Mononuclear cell (primary cell): ENCODE data around the genes ZNF765 and CACNG8.

GRCh38 chr19:52485043-52486164, 32.1 kb downstream of the ZNF578 start:
- RRBS = no CpG with 5 or more reads among the region's 17 CpGs

DNA sequence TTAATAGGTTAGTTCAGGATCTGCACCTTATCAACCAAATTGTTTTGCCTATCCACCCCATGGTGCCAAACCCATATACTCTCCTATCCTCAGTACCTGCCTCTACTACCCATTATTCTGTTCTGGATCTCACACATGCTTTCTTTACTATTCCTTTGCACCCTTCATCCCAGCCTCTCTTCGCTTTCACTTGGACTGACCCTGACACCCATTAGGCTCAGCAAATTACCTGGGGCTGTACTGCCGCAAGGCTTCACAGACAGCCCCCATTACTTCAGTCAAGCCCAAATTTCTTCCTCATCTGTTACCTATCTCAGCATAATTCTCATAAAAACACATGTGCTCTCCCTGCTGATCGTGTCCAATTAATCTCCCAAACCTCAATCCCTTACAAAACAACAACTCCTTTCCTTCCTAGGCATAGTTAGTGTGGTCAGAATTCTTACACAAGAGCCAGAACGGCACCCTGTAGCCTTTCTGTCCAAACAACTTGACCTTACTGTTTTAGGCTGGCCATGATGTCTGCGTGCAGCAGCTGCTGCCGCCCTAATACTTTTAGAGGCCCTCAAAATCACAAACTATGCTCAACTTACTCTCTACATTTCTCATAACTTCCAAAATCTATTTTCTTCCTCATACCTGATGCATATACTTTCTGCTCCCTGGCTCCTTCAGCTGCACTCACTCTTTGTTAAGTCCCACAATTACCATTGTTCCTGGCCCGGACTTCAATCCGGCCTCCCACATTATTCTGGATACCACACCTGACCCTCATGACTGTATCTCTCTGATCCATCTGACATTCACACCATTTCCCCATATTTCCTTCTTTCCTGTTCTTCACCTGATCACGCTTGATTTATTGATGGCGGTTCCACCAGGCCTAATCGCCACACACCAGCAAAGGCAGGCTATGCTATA, 59.1 kb downstream of the ENSG00000269825 start:
- RRBS = no CpG with 5 or more reads among the region's 11 CpGs

GRCh38 chr19:52645001-52645319, 45.3 kb downstream of the ENSG00000269825 start:
- RRBS = no CpG with 5 or more reads among the region's 4 CpGs

DNA sequence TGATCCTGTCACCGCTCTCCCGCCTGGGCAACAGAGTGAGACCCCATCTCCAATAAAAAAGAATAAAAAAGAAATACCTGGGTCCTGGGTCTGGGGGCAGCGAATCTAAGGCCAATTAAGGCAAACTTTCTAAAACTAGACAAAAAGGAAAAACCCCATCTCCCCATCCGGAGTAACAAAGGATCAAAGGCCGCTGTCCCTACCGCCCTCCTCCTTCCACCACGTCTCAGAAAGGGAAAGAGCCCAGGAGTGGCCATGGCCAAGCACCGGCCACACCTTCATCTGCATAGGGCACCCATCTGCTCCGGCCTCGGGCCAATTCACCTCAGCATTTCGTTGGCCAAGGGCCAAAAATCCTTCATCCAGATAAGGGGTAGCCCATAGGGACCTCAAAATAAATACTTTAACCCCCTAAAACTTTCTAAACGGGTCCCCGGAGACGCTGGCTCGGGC, 750 bp downstream of the ZNF320 start:
- RRBS = 6% methylated on average over 4 of the region's 15 CpGs

- RRBS = no CpG with 5 or more reads among the region's 10 CpGs
These were observed 13.9 kb upstream of the ZNF888 start for GRCh38 chr19:52936975-52937745.

DNA sequence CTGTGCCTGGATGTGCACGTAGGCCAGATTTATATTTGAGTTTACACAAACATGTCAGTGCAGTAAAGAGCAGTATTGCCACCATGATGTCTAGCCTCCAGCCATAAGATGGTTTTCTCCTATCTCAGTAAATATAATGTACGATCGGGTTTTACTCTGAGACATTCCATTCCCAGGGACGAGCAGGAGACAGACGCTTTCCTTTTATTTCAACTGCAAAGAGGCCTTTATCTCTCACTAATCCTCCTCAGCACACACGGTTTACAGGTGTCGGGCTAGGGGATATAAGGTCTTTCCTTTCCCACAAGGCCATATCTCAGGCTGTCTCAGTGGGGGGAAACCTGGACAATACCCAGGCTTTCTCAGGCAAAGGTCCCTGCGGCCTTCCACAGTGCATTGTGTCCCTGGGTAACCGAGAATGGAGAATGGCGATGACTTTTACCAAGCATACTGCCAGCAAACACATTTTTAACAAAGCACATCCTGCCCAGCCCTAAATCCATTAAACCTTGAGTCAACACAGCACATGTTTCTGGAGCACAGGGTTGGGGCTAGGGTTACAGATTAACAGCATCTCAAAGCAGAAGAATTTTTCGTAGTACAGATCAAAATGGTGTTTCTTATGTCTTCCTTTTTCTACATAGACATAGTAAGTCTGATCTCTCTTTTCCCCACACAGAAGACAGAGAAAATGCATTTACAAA, 17.6 kb downstream of the ZNF816 start:
- RRBS = no CpG with 5 or more reads among the region's 11 CpGs

DNA sequence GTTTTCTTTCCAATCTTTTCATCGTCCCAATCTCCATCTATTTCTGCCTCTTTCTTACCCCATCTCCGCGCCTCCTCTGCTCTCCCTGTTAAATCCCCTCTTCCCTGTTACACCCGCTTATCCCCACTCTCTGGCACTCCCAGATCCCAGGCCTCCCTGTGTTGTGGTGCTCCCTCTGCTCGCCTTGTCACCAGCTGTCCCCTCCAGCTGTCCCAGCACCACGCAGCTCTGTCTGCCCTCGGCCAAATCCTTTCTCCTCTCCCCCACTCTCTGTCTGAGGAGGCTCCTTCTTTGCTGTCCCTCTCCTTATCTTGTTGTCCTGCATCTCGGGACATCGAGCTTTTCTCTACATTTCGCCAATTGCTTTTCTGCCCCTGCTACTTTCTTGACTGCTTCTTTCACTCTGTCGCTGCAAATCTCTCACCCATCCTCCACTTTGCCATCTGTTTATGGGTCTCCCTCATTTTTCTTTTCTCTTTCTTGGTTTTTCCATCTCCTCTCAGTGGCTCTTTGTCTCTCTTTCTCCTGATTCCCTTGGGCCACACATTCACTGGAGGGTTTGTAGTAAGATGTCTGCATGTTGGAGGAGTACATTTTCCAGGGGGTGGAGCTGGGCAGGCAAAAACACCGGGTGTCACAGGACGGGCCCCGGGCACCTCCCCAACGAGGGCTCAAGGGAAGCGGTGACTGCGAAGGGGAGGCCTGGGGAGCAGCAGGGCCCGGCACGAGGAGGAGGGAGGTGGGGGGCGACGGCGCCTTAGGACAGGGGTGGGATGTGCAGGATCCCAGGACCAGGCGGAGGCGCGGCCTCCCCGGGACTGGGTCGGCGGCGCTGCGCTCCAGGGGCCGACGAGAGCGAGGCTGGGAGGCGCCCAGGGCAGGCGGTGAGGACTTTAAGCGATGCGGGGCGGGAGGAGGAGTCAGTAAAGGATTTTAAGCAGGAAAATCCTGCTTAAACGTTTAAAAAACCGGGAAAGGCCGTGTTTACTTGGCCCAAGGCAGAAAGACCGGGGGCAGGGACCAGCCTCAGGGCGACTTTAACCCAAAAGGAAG, 717 bp downstream of the ZNF160 start:
- RRBS = 4% methylated on average over 4 of the region's 43 CpGs

- RRBS = no CpG with 5 or more reads among the region's 2 CpGs
These were observed 6.4 kb upstream of the ZNF415 start for GRCh38 chr19:53138851-53139739.

- RRBS = no CpG with 5 or more reads among the region's 42 CpGs
These were observed at the start of gene ZNF765 for GRCh38 chr19:53394372-53395254. TSS of gene ZNF765 (plus strand) at chr19:53395149.

- RRBS = no CpG with 5 or more reads among the region's 28 CpGs
These were observed 592 bp upstream of the ZNF813 start for GRCh38 chr19:53466812-53467469.

GRCh38 chr19:53504399-53504624, 33.6 kb upstream of the ZNF331 start:
- RRBS = no CpG with 5 or more reads among the region's 9 CpGs

DNA sequence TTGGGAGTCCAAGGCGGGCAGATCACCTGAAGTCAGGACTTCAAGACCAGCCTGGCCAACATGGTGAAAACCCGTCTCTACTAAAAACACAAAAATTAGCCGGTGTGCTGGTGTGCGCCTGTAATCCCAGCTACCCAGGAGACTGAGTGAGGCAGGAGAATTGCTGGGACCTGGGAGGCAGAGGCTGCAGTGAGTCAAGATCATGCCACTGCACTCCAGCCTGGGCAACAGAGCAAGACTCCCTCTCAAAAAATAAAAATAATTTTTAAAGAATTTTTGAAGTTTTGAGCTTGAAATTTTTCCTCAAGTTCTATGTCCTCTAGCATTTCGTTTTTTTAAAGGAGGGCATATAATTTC, 35.9 kb downstream of the ZNF331 start:
- RRBS = no CpG with 5 or more reads among the region's 5 CpGs

- RRBS = no CpG with 5 or more reads among the region's 3 CpGs
These were observed 33.0 kb downstream of the DPRX start for GRCh38 chr19:53664853-53665207.

- RRBS = no CpG with 5 or more reads among the region's 2 CpGs
These were observed 6.6 kb upstream of the NLRP12 start for GRCh38 chr19:53830850-53831049.

GRCh38 chr19:53844886-53845145, 20.7 kb upstream of the NLRP12 start:
- RRBS = no CpG with 5 or more reads among the region's 9 CpGs

DNA sequence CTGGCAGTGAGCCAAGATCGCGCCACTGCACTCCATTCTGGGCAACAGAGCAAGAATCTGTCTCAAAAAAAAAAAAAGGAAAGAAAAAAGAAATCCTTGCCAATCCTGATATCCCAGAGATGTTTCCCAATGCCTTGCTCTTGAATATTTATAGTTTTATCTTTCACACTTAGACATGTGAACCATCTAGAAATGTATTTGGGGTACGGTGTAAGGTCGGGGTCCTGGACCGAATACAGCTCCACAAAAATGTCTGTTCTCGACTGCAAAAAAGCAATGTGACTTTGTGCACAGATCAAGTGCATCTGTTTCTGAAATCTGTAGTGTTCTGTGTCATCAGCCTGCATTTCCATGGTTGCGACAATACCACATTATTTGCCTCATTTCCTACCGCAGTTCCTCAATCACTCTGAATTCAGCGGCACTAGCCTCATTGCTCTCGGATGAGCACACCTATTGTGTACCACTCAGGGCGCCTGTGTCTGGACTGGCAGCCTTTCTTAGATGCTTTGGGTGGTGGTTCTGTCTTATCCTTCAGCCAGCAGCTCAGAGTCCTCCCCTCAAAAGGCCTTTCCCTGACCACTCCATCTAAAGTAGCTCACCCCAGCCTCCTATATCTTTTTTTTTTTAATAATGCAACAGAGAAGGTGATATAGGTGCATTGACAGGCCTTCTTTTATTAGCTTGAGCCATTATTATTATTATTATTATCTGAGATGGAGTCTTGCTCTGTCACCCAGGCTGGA, 15.9 kb upstream of the MYADM start:
- RRBS = no CpG with 5 or more reads among the region's 11 CpGs

- RRBS = 2% methylated on average over 33 of the region's 90 CpGs
These were observed 1.6 kb downstream of the MYADM start for GRCh38 chr19:53868862-53870020.

DNA sequence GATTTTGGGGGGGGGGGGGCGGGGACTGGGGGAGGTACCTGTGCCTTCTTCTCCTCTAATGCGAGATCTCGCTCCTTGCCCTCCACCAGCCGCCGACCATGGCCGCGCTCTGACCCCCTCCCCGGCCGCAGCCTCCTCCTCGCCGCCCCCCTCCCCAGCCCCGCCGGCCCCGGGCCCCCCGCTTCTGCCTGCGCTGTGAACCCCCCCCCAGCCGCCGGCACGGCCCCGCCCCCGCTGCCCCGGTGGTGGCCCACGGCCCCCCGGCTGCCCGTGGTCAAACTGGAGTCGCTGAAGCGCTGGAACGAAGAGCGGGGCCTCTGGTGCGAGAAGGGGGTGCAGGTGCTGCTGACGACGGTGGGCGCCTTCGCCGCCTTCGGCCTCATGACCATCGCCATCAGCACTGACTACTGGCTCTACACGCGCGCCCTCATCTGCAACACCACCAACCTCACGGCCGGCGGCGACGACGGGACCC, at the start of gene CACNG8:
CACNG8 (plus strand) TSS at position 74 of the 475 bp plus-strand sequence.
- RRBS = 6% methylated on average over 10 of the region's 46 CpGs

DNA sequence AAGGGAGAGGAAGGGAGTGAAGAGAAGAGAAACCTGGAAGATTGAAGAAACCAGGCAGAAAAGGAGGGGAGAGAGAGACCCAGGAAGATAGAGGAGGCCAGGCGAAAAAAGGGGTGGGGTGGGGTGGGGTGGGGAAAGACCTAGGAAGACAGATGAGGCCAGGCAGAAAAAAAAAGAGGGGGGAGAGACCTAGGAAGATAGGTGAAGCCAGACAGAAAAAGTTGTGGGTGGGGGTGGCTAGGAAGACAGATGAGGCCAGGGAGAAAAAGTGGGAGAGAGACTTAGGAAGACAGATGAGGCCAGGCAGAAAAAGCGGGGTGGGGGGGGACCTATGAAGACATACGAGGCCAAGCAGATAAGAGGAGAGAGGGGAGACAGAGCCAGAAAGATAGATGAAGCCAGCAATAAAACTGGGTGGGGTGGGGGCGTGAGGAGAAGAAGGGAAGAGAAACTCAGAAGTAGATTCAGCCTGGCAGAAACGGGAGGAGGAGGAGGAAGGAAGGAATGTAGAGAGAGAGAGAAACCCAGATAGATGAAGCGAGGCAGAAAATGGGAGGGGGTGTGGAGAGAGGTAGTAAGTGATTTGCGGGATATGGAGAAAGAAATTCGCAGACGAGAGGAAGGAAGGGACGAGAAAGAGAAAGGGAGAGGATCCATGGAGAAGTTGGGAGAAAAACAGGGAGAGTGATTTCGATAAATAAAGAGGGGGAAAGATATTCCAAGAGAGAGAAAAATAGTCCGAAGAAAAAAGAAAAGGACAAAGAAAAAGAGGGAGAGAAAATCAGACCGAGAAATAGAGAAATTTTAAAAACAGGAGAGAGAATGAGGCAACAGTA, 12.3 kb upstream of the CACNG6 start:
- RRBS = no CpG with 5 or more reads among the region's 13 CpGs

DNA sequence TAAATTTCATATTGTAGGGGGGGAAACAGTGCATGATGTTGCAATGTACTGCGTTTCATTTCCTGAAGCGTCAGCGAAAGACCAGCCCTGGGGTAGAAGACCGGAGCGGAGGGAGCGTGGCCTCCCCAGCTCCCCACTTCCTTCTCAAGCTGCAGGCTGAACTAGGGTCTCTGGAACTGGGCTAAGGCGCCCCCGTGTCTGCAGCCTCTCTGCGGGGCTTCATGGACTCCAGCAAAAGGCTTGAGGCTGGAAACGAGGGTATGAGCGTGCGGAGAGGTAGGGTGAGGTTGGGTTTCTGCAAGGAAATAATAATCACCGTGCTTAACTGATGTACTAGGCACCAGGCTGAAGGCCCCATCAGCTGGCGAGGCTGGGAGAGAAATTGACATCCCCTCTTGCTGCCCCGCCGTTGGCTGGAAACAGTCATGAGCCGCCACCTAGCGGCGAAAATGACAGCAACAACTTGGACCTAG, 32.2 kb downstream of the CACNG6 start:
- RRBS = no CpG with 5 or more reads among the region's 19 CpGs